ENCODE measurements around the genes NAIP and FCHO2.

DNA sequence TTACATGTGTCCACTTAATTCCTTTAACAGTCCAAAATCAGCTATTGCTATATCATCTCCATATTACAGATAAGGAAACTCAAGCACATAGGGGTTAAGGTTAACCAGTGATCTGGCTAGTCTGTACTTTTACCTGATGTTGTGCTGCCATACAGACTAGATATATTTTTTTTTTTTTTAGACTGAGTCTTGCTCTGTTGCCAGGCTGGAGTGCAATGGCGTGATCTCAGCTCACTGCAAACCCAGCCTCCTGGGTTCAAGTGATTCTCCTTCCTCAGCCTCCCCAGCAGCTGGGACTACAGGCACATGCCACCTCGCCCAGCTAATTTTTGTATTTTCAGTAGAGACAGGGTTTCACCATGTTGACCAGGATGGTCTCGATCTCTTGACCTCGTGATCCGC, at the start of gene NAIP:
TSS of gene NAIP (minus strand) at position 142 of the 402 bp plus-strand sequence.
- RRBS: no CpG with 5 or more reads among the region's 5 CpGs

- RRBS: no CpG with 5 or more reads among the region's 13 CpGs
Observed at GRCh38 chr5:71586478-71587051, 575 bp upstream of the MCCC2 start.

- RRBS: no CpG with 5 or more reads among the region's 2 CpGs
Observed at GRCh38 chr5:72226800-72227449, 93.1 kb downstream of the MRPS27 start.

- RRBS: 2% methylated on average over 30 of the region's 79 CpGs
Observed at GRCh38 chr5:72307793-72308782, 12.0 kb downstream of the MRPS27 start.

DNA sequence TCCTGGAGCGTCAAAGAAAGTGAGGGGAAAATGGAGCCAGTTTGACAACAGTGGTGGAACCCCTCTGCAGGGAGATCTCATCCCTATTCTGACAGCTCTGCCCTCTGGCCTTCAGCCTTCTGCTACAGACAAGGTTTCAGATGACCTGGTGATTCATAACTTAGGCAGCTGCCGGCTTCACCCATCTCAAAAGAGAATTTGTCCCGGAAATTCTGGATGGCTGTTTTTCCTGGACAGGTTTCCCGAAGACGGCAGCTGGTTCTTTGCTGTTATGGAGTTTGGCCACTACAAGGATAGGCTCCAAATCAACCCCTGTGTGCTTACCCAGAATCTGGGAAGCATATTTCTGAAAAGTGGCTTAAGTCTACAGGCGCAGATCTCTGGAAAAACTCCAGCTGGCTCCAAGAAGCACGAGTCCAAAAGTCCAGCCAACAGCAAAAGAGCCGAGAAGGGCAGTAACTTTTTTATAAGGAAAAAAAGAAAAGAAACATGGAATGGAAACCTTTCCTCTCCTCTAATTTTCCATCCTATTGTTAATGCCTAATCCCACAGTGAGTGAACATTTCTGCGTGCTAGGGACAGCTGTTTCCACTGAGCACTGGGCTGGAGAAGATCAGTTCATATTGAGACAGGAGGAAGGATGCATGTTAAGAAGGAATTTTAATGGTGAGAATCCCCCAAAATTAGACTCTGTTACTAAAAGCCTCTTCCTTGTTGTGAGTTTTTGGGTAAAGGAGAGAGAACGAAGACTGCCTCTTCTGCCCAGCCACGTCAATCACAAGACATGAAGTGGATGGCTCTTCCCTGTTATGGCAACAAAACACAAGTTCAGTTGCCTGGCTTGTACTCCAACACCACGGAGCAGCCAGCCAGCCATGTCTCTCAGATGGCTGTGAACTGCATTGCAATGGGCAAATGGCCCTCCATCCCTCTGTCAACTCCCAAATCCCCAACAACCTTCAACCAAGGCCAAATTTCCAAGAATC, 54.4 kb downstream of the ZNF366 start:
- RRBS: no CpG with 5 or more reads among the region's 12 CpGs

GRCh38 chr5:72556200-72557440, 49.4 kb upstream of the ZNF366 start:
- RRBS: 8% methylated on average over 9 of the region's 54 CpGs

- RRBS: no CpG with 5 or more reads among the region's 9 CpGs
Observed at GRCh38 chr5:72816065-72816296, 480 bp upstream of the TNPO1 start.

GRCh38 chr5:72818696-72819333, 2.4 kb downstream of the TNPO1 start:
- RRBS: no CpG with 5 or more reads among the region's 5 CpGs

- RRBS: no CpG with 5 or more reads among the region's 4 CpGs
Observed at GRCh38 chr5:72827662-72828385, 11.4 kb downstream of the TNPO1 start.

DNA sequence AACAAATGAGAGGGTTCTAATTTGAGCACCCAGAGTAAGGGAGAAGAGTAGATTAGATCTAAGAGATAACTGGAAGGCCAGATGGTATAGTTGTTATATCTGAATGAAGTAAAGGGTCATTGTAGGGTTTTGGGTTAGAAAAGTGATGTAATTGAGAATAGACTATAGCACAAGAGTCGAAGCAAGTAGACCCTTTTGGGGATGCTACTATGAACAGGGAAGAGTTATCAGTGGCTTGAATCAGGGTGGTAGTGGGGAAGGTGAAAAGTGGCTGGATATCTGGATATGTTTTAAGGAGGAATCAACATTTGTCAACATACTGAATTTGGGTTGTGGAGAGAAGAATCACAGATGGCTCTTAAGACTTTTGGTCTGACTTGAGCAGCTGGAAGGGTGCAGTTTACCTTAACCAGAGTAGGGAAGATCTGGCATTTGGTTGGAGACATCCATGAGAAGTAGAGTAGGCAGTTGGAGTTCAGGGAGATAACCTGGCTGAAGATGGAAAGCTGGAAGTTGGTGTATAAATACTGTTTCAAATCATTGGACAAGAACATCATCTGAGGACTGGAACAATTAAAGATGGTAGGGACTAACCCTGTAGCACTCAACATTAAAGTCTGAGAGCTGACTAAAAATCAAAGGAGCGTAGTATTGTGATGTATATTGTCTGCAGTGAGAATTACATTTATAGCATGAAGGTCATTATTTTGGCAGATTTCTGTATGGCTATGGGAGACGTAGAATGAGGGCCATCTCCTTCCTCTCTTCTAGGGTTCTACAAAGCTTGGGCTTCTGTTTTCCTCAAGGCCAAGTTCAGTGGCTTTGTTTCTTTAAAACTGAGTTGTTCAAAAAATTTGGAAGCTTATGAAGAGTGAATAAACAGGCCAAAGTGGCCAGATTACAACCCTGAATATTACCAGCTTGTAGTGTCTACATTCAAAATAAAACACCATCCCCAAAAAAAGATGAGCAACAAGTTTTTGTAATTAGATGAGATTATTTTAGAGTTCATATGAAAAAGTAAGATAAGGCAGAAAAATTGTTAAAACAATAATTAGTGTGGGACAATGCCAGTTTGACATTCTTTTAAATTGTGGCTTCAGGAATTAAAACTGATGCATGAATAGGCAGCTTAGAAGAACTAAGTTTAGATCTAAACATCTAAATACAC, 38.2 kb upstream of the FCHO2 start:
- RRBS: no CpG with 5 or more reads among the region's 3 CpGs

DNA sequence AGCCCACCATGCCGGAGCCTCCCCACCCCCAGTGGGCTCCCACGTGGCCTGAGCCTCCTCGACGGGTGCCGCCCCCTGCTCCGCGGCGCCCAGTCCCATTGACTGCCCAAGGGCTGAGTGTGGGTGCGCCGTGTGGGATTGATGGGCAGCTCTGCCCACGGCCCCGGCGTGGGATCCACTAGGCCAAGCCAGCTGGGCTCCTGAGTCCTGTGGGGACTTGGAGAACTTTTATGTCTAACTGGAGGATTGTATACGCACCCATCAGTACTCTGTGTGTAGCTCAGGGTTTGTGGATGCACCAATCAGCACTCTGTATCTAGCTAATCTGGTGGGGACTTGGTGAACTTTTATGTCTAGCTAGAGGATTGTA, 30.1 kb upstream of the FCHO2 start:
- RRBS: no CpG with 5 or more reads among the region's 14 CpGs

- RRBS: 4% methylated on average over 36 of the region's 75 CpGs
Observed at GRCh38 chr5:72955087-72956156, at the start of gene FCHO2. Gene FCHO2, plus strand, starts transcription at chr5:72956041.

GRCh38 chr5:73007729-73008630, 52.1 kb downstream of the FCHO2 start:
- RRBS: no CpG with 5 or more reads among the region's 6 CpGs

- RRBS: no CpG with 5 or more reads among the region's 9 CpGs
Observed at GRCh38 chr5:73282312-73283033, 109.5 kb downstream of the TMEM174 start.

GRCh38 chr5:73544392-73545191, 20.8 kb downstream of the ANKRA2 start:
- RRBS: no CpG with 5 or more reads among the region's 9 CpGs

- RRBS: no CpG with 5 or more reads among the region's 8 CpGs
Observed at GRCh38 chr5:74257509-74258169, 382.9 kb downstream of the ENC1 start.

DNA sequence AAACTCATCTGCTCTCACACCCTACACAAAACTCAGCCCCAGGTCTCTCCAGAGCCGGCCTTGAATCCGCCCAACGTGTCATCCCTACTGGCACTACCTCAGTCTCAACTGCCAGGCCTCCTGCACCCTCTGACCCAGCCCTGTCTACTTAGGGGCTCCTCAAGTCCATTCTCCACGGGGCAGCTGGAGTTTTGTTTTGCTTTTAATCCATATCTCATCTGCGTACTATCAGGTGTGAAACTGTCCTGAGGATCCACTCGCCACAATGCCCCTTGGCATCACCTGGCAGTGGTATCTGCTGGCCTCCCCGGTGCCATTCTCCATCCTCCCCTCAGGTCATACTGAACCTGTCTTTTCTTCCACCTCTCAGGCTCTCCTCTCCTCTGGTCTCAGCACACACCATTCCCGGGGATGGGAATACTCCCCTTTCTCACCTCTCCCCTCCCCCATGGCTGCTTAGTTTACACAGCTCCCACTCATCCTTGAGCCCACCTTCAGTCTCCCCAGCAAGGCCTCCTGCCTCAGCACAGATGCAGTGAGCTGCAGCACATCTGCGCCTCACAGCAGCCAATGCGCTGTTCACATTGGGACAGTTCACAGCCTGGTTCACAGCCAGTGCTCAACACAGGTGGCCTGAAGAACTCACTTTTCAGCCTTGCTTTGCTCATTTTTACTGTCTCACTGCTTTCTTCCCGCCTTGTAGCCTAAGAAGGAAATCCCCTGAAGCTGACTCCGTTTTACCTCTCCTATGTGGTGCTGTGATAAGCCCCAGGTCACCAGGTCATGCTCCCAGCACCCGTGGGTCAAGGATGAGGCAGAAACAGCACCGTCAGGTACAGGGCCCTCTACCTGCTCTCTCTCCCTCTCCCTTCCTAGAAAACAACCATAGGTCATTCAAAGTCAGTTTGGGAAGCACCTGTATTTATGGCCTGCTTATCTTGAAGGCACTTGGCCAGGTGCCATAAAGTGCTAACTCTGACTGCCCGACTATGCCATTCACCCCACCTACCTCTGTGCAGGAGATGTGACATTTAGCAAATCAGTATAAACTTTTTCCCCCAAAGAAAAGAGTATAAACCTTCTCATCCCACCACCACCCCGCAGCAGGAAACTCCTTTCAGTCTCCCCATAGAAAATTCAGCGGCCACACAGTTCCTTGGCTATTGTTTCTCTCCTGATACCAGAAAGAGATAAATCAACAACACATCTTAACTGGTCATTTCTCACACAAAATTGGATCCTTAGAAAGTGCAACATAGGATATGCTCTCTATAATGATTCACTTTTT, 1.2 kb downstream of the GCNT4 start:
- RRBS: 84% methylated on average over 2 of the region's 17 CpGs

DNA sequence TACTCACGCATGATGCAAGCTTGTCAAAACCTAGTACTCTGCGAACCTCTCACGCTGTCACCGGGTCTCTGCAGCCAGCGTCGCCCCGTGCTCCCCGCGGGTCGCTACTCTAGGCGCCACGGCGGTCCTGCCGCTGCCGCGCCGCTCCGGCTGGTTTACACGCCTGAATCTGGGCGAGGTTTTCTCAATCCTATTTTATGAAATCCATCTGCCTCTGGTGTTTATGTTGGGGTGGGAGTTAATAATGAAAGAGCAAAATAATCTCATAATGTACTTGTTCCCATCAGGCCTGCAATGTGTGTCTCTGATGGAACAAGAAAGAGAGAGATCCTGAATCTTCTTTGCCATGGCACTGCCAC, 91.0 kb downstream of the SV2C start:
- RRBS: no CpG with 5 or more reads among the region's 20 CpGs

DNA sequence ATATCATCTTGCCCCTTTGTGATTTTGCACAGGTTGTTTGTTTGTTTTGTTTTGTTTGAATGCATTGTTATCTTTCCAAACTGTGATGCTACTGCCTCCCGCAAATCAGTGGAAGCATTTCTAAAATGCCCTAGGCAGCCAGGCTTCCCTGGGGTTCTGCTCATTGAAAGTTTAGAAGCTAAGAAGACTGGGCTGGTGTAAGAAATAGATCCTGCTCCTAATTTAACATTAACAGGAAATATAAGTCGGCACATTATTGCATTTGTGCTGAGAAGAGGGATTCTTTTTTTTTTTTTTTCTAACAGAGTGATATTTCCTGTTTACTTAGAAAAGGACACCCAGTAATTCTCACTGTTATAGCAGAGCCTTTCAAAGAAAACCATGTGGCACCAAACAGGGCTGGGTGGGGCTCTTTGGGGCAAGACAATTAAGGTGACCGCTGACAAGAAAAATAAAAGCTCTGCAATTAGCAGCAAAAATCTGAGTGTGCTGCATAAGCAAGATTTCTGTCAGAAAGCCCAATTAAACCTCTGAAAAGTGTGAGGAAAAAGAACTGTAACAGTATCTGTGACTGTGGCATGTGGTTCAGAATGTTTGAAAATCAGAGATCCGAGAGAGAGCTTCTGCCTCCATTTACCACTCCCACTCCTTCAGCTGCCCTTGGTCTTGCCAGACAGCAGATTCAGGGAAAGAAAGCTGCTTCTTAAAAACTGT, 77.2 kb upstream of the IQGAP2 start:
- RRBS: no CpG with 5 or more reads among the region's 4 CpGs

DNA sequence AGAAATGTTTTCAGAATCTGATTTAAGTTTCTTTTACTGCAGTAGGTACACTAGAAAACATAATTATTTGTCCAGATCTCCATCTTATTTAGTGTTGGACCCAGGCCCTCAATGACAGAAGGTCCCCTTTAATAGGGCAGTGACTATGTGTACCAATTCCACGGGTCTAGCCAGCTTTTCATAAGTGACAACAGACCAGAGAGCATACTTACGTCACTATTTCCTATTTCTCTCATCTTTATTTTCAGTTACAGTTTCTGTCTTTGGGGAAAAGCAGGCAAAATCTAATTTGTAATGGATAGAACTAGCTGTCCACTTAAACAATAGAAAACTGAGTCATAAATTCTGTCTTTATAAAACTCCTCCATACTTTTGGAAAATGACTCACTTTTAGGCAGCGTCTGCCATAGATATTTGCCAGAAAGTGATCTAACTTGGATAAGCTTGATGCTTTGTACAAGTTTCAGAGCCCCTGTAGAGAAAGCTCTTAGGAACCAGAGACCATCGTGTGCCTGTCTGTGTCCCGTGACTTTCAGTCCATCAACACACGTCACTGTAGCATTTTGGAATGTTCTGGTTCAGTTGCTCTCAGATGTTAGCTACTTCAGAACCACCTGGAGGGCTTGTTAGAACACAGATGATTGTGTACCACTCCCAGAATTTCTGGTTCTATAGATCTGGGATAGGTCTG, 101.9 kb downstream of the F2RL2 start:
- RRBS: no CpG with 5 or more reads among the region's 6 CpGs

Measured in GM19240 (cell line).